AG04449 (cell line): ENCODE measurements around a stretch of chr1.

GRCh38 chr1:53083350-53084119 lies 21.5 kb downstream of the PODN start:
- RRBS: no CpG with 5 or more reads among the region's 13 CpGs

DNA sequence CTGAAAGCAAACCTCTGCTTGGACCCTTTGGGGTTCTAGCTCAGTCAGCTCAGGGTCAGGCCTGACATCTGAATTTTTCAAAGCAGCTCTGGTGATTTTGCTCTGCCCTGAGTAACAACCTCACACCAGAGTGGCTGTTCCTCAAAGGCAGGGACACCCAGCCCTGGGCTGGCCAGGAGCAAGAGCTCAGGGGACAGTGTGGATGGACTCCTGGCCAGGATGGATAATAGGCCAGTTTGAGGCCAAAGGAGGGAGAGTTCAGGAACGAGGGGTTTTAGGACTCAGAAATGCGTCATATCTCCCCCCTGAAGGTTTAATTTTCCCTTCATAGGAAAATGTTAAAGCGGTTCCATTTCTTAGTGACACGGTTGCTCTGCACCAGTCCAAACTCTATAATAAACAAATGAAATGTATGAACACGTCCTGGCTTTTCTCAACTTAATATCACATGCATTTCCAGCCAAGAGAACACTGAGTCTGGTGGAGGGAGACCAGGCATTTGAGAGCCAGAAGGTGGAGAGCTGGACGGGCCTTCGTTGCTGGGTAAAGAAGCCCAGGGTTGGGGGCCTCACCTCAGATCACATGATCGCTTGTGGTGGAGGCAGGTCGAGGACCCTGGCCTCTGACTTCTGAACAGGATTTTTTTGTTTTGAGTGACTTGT lies 11.6 kb downstream of the SLC1A7 start:
- RRBS: no CpG with 5 or more reads among the region's 9 CpGs

DNA sequence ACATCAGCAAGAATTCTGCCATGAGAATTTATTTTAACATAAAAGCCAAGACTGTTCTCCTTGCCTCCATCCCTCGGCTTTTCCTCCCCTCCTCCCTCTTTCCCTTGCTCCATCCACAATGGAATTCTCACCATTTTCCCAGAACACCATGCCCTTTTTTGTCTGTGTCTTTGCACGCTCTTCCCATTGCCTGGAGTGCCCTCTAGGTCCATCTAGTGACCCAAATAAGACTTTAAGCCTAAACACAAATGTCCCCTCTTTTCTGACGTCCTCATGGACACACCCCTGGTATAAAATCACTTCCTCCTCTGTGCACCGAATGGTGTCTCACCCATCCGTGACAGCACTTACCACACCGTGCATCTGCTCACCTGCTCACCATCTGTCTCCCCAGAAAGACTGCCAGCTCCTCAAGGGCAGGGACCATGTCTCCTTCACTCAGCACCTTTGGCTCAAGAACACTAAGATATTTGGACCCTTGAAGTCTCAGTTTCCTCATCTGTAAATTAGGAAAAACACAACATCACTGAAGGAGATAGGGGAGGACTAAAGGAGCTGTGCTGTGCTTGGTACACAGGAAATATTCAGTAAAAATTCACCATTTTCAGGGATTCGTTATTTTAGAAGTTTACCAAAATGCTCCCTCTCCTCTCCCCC lies 23.8 kb upstream of the CPT2 start:
- RRBS: no CpG with 5 or more reads among the region's 7 CpGs

DNA sequence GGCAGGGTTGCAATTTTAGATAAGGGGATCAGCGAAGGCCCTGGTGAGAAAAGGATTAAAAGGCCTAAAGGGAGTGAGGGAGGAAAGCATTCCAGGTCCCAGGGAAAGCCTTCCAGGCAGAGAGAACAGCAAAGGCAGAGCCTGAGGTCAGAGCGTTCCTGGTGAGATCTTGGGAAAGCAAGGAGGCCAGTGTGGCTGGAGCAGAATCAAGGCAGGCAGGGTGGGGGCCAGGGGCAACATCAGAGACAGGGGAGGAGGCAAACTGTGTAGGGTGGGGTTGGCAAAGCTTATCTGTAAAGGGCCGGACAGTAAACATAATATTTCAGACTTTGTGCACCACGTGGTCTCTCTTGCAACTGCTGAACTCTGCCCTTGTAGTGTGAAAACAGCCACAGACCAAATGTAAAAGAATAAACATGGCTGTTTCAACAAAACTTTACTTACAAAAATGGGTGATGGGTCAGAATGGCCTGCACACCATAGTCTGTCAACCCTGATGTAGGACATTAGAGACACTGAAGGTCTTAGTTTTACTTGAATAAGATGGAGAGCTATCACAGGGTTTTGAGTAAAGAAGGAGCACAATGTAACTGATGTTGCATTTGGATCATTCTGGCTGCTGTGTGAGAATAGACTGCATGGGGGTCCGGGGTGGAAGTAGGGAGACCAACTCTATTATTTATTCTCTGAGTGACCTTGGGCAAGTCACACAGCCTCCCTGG lies 13.2 kb upstream of the CPT2 start:
- RRBS: no CpG with 5 or more reads among the region's 5 CpGs

GRCh38 chr1:53197799-53198418 lies 1.3 kb downstream of the CPT2 start:
- RRBS: no CpG with 5 or more reads among the region's 8 CpGs

DNA sequence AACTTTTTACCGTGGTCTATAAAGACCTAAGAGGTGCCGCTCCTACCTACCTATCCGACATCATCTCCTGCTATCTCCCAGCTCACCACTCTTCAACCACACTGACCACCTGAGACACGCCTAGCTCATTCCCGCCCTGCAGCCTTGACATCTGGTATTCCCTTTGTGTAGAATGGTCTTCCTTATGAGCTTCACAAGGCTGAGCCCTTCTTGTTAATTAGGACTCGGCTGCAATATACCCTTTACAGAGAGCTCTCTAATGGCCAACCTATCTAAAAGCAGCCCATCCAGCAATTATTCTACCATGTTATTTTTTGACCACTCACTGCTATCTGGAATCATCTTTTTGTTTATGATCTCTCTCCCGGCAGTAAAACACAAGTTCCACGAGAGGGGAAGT lies 609 bp downstream of the MAGOH start:
- RRBS: no CpG with 5 or more reads among the region's 8 CpGs

DNA sequence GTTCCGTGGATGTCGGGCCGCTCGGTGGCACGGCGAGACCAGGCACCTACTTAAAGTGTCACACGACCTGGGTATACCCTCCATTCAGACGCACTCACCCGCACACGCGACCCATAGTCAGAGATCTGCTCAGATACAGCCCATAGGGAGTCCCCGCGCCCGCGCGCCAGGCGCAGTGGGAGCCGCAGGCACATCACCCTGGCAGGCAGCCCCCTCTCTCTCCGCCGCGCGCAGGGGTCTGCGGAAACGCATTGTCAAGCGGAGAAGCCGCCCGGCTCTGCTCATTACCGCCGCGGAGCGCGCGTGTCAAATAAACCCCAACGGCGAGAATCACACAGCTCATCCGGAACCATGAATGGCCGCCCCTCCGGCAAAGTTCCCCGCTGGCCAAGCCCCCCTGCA lies 709 bp downstream of the LRP8 start:
- RRBS: 3% methylated on average over 10 of the region's 39 CpGs

DNA sequence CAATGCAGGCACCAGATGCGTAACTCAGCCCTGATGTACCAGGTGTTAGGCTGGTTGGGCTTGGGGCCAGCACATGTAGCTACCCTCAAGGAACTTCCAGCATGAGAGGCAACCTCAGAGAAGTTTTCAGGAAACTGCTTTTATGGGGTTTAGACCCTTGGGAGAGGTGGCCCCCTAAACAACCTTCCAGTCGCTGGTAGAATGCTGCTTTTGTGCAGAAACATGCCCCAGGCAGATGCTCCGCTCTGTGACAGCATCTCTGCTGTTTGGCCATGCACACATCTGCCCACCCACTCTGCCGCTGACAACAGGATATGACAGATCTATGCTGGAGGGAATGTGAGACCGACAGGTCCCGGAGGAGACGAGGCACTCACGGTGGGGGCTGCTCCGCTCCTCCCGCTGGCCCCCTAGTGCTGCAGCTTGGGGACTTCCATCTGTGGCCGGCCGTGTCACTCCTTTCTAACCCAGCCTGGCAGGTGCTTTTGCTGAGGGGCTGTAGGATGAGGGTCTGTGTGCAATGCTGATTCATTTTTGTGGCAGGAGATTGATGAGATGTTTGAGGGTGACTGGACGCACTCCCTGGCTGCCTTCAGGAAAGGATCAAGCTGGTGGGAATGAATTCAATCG lies 49.1 kb upstream of the DMRTB1 start:
- RRBS: 2% methylated on average over 4 of the region's 14 CpGs

DNA sequence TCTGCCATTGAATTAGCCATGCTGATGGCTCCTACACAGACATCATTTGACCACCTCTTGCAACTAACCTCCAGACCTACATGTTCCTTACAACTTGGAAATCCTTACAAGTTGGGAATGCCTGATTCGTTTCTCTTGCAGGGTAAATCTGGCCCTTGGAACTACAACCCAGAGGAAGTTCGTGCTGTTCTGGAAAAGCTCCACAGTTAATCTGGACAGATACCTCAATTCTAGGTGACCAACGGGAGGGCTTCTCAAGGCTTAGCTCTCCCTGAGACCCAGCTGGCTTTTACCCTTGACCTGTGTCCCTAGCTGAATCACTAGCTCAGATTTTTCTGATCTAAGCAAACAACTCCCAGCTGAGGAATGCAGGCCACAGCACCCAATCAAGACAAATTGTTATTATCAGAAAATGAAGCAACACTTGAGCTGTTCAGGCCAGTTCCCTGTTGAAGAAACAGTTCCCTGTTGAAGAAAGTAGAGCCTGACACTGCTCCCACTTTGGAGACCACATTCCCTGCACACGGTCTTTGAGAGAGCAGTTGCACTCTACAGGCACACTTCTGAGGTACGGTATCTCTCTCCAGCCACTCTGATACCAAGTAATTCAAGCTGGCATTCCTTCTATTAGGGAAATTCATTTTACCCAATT lies 15.9 kb downstream of the DIO1 start:
- RRBS: no CpG with 5 or more reads among the region's 5 CpGs

DNA sequence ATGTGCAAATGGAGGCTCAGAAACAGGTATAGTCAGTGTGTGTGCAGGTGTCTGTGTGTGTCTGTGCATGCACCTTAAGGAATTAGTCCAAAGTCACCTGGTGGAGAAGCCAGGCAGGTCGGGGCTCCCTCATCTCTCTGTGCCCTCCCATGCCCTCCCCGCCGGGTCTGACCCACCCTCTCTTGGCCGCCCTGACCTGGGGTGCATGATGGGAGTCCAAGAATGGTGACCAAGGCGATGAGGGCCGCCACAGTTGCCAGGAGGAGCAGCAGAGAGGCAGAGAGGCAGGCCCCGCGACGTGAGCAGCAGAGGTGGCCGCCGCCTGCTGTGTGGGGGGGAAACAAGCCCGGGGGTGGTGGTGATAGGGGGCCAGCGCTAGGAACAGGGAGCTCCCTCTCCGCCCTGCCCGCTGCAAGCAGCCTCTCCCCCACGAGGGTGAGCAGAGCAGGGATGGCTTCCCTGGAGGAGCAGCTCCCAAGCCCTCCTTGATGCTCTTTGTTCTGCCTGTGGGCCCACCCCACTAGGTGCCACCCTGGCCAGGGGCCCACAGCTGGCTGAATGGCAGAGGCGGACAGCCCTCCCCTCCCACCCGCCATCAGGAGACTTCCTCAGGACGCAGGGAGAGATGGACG lies 3.8 kb downstream of the LDLRAD1 start:
- RRBS: no CpG with 5 or more reads among the region's 20 CpGs

- RRBS: no CpG with 5 or more reads among the region's 12 CpGs
Measured at GRCh38 chr1:54223659-54224349, 23.8 kb downstream of the MRPL37 start.

GRCh38 chr1:54228032-54229203 lies 28.5 kb downstream of the MRPL37 start:
- RRBS: no CpG with 5 or more reads among the region's 39 CpGs

DNA sequence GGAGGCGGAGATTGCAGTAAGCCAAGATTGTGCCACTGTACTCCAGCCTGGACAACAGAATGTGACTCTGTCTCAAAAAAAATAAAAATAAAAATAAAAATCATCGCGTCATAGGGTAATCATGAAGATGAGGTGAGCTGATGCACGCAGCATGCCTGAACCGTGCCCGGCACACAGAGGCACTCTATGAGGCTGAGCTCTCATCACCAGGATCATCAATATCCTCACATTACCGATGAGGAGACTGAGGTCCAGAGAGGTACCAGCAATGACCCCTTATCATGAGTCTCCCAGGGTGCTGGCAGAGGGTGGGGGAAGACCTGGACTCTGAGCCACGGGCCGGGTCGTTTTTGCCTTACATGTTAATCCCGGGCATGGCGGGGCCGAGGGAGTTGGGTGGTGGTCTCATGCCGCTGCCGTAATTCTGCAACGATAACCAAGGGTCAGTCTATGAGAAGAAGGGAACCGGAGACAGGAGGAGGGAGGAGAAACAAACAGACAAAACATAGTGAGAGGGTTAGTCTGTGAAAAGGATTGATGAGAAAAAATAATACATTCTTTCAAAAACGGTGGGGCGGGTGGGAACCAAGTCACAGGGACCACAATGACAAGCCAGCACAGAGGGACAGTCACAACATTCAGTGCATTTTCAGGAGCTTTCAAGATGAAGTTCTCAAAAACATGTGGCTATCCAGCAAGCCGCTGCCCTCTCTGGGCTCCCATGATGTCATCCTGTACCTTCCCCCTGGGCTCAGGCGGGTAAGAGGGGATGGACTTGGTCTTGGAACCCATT lies 43.1 kb downstream of the MRPL37 start:
- RRBS: no CpG with 5 or more reads among the region's 21 CpGs

DNA sequence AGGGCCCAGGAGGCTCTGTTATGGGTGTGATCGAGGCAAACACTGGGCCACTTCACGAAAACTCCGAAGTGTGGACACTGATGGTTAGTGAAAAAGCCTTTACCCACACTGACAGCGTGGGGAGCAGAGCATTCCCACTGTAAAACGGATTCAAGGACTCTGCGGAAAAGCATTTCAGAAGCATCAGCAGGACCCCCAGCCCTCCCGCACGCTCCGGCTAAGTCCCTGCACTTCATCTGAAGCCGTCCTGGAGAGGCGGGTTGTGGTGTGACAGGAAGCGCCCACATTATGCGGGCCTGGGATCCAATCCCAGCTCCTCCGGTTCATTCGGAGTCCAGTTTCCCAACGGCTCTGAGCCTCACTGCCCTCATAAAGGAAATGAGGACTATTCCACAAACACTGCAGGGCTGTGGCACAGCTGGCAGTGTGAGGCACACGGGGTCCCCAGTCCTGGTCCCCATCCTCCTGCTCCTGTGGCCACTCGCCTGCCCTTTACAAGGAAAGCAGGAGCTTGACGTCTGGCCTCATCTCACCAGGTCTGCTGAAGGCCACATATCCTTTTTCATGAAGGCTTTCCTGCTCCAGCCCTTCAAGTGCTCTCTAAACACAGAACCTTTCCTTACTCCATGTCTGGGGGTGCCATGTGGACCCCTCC lies 63.2 kb downstream of the MRPL37 start:
- RRBS: 67% methylated on average over 4 of the region's 19 CpGs

GRCh38 chr1:54298326-54299596 lies 98.8 kb downstream of the MRPL37 start:
- RRBS: no CpG with 5 or more reads among the region's 25 CpGs

GRCh38 chr1:54344663-54345722 lies 145.0 kb downstream of the MRPL37 start:
- RRBS: no CpG with 5 or more reads among the region's 20 CpGs

DNA sequence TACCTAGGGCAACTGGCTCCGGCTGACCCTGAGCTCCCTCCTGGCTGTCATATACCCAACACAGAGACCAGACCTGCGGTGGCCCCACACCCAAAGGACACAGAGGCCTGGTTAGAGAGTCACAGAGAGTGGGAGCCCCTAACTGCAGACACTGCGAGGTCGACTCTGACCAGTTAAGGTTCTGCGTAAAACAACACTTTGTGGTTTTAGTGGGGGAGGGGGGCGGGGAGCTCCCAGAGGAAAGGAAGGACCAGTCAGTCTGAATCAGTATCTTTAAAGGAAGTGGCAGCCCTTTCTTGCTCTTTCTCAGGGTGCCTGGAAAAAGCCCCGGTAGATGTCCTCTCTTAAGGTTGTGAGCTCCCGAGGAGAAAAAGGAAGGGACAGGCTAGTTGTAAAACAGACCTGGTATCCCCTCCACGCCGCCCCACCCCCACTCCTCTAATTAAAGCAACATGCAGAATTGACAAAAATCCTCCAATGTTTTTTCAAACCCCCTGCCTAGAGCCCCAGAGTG lies 144.2 kb upstream of the ACOT11 start:
- RRBS: no CpG with 5 or more reads among the region's 10 CpGs

- RRBS: no CpG with 5 or more reads among the region's 5 CpGs
Measured at GRCh38 chr1:54409333-54409861, 138.6 kb upstream of the ACOT11 start.

DNA sequence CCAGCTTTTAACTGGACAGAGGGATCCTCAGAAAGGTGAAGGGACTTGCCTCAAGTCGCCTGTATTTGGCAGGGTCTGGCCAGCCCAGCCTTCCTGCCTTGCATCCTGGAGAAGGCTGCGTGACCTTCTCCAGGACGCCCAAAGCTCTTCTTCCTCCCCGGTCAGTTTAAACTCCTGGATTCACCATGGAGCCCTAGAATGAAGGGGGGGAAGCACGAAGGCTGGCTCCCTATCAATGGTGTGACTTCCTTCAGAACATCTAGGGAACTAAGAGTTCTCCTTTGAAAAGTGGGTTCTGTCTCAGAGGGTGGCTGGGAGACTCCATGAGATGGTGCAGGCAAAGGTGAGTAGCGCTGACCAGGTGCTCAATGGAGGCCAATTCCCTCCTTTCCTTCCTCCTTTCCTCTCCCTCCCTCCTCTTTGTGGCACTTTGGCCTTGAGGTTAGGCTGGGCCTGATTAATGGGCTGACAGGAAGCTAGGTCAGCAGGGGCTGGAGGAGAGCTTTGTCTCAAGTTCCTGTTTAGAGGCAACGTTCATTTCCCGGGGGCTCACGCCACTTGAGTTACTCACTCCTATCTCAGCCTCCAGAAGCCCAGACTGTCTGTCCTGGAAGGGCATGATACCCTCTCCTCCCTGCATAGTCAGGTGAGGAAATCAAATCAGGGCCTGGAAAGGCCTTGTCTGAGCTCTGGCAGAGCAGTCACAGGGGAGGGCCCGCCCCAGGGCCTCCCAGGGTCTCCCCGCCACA lies 83.6 kb upstream of the ACOT11 start:
- RRBS: no CpG with 5 or more reads among the region's 11 CpGs